ENCODE measurements around the gene SLC6A18.

- PRO-cap, result no peak
- RAMPAGE, long total RNA, 4 experiments, result no peak in any of the 4 experiments
These were observed 51.5 kb downstream of the NKD2 start for GRCh38 chr5:1059954-1060715.

- PRO-cap, result no peak
- RAMPAGE, long total RNA, 4 experiments, result no peak in any of the 4 experiments
These were observed 36.5 kb downstream of the SLC12A7 start for GRCh38 chr5:1075278-1075858.

GRCh38 chr5:1082167-1082675 is 29.6 kb downstream of the SLC12A7 start:
- PRO-cap, result no peak
- RAMPAGE, long total RNA, 4 experiments, result no peak in any of the 4 experiments

DNA sequence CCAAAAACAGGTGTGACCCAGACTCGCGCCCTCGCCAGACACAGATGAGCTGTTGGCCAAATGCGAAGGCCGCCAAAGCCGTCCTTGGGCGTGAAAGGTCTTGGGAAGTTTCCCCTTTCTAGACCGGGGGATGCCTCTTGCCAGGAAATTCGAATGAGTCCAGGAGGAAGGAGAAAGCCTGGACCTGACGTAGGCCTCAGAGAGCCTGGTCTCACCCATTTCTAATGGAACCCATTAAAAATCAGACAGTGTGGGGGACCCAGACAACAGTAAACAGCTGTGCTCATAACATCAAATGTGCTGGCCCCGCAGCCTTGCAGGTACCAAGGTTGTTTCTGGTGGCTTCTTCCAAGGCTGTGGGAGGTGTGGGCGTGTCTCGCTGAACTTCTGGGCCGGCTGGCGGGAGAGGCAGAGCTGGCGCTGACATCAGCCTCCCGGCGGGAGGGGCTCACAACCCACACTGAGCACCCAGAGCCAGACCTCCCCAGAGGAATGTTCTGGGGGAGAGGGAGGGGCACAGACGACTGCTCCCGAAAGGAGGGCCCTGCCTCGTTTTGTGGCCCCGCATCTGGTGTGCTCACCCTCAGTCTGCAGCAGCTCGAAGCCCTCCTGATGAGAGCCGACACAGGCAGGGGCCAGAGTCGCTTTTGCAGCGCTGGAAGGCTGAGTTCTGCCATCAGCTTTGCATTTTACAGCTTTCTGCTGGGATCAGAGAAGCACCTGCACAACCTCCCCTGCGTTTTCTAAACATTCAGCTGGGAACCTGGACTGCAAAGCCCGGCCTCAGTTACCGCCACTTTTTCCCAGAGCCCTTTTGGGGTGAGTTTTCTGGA is 6.8 kb upstream of the SLC12A7 start:
- PRO-cap, result no peak
- RAMPAGE, long total RNA, 4 experiments, result no peak in any of the 4 experiments

DNA sequence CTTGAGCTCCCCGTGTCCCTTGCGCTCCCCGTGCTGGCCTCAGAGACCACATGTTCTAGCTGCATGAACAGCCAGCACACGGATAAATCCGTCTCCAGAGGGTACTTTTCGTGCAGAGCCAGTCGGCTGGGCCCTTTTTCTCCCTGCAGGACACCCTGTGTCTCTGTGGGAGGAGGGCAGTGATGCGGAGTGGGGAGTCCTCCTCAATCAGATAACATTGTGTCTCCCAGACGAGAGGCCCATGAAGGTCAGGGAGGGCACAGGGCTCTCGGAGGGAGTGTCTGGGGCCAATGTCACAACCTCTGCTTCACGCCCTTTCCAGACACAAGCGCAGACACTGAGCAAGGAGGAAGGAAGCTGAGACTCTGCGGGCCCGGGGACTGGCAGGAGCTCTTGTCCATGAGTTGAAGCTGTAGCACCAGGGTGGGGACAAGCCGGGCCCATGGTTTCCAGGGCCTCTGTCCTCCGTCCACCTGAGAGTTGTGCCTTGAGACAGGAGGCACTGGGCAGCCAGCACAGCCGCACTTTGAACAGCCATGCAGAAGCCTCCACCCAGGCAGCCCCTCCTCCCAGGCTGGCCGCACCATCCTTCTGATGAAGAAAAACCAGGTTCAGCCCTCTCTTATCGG is 36.4 kb upstream of the SLC6A19 start:
- PRO-cap, result no peak
- RAMPAGE, long total RNA, 4 experiments, result no peak in any of the 4 experiments

DNA sequence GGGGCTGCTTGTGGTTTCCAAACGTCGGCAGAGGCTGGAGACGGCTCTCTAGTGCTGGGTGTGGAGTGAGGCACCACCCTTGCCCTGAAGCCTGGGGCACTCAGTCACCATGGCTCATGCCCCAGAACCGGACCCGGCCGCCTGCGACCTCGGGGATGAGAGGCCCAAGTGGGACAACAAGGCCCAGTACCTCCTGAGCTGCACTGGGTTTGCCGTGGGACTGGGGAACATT is at the start of gene SLC6A18:
Gene SLC6A18 (plus strand): TSS at position 13 of the 232 bp plus-strand sequence.
- PRO-cap, result no peak
- RAMPAGE, long total RNA, 4 experiments, result no peak in any of the 4 experiments

DNA sequence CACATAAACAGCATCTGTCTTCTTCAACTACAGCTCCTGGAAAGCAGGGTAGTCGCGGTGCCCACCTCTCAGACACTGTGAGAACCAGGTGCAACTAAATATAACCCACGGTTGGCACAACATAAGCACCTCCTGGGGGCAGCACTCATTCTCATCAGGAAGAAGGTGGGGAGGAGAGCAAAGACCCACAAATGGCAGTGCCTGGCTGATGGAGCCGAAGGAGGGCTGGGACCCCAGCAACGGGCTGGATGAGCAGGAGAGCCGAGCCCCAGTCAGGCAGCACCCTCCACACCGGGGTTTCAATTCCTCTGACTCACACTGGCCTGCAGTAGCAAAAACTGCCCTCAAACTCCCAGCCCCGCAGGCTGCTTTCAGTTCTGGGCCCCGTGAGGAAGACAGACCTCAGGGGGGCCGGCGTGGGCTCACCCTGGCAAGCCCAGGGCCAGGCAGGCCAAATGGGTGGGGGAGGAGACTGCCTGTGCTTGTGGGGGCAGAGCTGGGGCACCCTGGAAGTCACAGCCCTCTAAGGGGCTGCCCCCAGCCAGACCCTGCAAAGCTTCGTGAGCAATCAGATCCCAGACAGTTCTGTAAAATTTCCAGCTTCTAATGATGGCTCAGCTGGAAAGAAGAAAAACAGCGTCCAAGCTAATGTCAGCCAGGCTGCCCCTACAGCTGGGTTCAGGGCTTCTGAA is 34.9 kb downstream of the LPCAT1 start:
- PRO-cap, result no peak
- RAMPAGE, long total RNA, 4 experiments, result no peak in any of the 4 experiments

DNA sequence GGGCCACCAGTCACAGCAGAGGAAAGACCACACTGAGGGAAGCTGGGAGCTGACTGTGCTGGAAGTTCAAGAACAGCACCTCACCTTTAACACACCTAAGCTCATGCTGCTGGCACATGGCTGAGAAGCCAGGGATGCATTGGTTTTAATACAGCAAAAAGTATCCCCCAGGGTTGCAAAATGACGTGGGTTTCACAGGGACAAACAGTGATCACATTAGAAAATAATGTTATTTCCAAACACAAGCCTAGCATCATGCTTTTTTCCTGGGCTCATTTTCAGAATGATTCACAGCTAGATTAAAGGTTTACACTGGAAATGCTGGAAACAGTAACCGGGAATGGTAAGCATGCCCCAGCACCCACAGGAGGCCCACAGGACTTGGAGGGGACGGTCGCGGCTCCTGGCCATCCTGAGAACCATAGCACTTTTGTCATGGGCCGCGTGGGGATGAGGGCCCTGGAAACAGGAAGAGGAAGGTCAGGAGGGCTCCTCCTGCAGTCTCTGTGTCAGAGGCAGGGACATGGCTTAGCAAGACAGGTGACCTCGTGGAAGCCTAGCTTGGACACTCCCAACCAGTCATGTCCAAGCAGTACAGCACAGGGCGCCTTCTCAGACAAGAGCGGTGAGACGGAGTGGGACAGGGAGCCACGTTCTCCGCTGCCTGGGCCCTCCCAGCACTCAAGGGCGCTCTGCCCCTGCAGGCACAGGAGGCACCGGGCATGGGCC is 6.8 kb downstream of the LPCAT1 start:
- PRO-cap, result no peak
- RAMPAGE, long total RNA, 4 experiments, result no peak in any of the 4 experiments

DNA sequence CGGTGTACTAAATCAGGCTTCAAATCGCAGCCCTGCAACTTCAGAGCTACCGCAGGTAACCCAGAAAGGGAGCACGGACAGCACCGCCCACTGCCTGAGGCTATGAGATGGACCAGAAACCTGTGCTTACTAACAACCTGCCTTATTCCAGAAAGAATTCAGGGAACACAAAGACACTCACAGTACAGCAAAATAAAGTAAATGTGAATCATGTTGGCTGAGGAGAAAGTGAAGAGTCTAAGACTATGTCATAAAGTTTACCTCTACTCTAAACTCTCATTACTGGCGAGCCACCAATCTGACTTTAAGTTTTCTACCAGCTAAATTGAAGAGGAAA is 106.0 kb upstream of the LPCAT1 start:
- PRO-cap, result no peak
- RAMPAGE, long total RNA, 4 experiments, result no peak in any of the 4 experiments

- PRO-cap, result no peak
- RAMPAGE, long total RNA, 4 experiments, result no peak in any of the 4 experiments
These were observed 109.5 kb upstream of the LPCAT1 start for GRCh38 chr5:1633303-1633544.

DNA sequence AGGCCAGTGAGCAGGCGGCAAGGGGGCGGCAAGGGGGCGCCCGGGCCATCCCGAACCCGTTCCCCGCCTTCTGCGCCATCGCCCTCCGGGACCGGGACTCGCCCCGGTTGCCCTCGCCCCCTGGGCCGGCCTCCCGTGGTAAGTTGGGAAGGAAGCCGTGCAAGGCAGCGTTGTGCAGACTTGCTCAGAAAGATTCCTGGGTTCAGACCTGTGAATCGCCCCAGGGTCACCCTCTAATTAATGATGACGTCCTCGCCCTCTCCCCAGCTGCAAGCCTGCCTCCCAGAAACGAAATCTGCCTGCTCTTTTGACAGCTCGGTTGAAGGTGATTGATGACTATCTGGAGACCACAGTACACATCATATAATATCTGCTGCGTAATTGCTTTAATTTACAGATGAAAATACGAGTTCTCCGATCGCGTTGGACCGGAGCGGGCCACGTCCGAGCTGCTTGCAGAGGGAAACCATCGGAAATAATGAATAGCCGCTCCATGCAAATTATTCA is 1.4 kb upstream of the IRX4 start:
- PRO-cap, result no peak
- RAMPAGE, long total RNA, 4 experiments, result no peak in any of the 4 experiments

DNA sequence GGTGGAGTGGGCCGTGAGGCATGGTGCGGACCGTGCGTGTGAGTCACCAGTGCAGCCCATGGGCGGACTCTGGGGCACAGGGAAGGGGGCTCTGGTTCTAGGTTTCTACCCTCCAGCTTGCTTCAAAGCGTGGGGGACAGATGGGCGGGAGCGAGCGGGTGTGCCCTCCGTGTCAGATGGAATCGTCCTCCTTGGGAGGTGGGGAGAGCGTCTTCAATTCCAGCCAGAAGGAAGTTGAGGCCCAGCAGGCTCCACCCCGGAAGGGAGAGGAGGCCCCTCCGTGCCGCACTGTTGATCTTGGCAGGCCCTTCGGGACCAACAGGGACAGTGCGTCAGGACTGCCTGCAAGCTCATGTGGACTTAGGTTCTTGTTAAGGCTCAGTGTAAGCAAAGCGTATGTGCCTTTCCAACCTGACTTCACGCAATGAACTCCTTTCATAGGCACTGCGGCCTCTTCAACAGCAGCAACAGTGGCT is 6.2 kb upstream of the IRX4 start:
- PRO-cap, result no peak
- RAMPAGE, long total RNA, 4 experiments, result no peak in any of the 4 experiments

- PRO-cap, result no peak
- RAMPAGE, long total RNA, 4 experiments, result no peak in any of the 4 experiments
These were observed 53.8 kb upstream of the IRX4 start for GRCh38 chr5:1936458-1937028.

DNA sequence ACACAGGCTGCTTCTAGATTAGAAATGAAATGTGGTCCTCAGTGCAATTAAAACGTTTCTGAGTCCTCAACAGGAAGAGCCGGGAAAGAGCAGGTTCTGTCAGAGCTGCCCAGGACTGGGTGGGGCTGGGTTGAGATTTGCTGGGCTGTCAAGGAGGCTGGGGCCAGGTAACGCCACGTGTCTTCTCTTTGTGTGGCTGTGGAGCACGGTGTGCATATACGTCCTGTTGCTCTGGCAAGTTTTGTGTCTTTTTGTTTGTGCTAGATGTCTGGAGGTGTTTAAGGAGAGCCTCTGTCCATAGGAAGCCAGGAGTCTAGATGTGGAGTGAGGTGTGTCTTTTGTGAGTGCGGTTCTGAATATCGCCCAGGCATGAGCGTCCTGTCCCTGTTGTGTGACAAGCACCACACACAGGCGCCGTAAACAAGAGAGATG is 129.1 kb upstream of the IRX4 start:
- PRO-cap, result no peak
- RAMPAGE, long total RNA, 4 experiments, result no peak in any of the 4 experiments

DNA sequence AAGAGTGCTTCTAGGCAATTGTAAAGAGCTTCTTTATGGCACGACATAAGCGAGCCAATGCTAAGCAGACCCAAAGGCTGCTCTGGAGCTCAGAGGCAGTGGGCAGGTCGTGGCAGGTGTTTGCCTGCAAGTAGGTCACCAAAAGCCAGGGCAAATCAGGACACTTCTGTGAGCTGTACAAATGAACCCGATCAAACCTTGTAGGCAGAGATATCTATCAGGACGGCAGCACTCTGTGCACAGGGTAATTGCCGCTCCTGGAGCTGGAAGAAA is 75.9 kb downstream of the IRX2 start:
- PRO-cap, result no peak
- RAMPAGE, long total RNA, 4 experiments, result no peak in any of the 4 experiments

DNA sequence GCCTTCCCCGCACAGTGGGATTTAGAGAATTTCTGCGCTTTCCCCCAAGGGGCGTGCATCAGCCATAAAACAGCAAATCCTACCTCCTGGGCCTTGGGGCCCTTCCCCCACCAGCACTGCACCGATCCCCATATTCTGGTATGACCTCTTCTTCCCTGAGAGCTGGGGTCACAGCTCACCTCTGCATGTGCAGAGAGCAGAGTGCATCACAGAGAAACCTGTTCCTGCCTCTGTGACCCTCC is 308.3 kb upstream of the IRX1 start:
- PRO-cap, result no peak
- RAMPAGE, long total RNA, 4 experiments, result no peak in any of the 4 experiments

DNA sequence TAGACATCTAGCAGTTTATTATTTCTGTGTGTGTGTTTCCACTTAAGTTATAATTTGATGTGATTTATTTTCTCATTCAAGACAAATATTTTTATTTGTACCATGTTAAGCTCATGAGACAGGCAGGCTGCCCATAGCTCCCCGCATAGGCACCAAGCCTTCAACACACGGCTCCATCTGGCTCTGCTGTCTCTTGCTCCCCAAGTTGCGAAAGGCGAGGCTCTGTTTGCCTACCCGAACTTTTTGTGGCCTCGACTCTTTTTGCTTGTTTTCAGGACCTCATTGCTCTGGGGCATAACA is 239.0 kb upstream of the ADAMTS16 start:
- PRO-cap, result no peak
- RAMPAGE, long total RNA, 4 experiments, result no peak in any of the 4 experiments

- PRO-cap, result no peak
- RAMPAGE, long total RNA, 4 experiments, result no peak in any of the 4 experiments
These were observed 238.6 kb upstream of the ADAMTS16 start for GRCh38 chr5:4901615-4901858.

DNA sequence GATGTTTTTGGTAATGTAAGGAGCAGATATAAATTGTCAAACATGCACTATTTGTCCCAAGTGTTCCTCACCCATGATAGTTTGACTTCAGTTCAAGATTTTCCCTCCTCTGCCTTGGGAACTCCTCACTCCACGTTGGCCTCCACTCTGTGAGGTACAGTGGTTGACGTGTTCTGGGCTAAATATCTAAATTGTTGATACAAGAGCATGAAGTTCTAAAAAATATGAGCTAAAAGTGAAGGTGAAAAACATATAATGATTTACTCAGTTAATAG is 15.7 kb upstream of the ADAMTS16 start:
- PRO-cap, result no peak
- RAMPAGE, long total RNA, 4 experiments, result no peak in any of the 4 experiments

GRCh38 chr5:5420988-5421578 is 1.4 kb upstream of the ICE1 start:
- PRO-cap, result no peak
- RAMPAGE, long total RNA, 4 experiments, result no peak in any of the 4 experiments

Data from gastroesophageal sphincter (tissue), 4 donors.